Breast epithelium (tissue), 2 donors: ENCODE measurements around a stretch of chr10.

GRCh38 chr10:11086250-11086692, 68.6 kb downstream of the CELF2 start:
- PRO-cap, result no peak
- RAMPAGE, long total RNA, 2 experiments, result no peak in any of the 2 experiments

DNA sequence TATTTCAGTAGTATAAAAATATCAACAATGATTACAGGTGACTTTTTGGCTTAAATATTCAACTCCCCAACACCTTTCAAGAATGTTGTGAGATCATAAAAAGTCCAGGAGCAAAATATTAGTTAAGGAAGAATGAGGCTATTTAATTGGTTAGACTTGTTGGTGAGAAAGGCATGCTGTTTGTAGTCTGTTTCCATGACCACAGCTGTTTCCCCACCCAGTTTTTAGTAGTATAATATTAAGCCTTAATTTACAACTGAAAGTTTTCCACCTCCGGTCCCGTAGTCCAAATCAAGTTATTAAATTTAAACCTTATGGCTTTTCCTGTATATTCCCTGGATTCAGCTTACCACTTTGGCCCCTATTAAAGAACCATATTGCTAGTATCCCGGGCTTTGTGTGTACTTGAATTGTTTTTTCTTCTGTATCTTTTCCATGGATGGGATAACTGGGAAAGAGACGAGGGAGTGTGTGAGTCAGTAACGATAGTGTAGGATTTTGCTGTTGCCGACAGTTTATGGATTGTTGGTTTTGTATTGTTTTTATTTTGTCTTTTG, 133.3 kb downstream of the CELF2 start:
- PRO-cap, result no peak
- RAMPAGE, long total RNA, 2 experiments, result no peak in any of the 2 experiments

DNA sequence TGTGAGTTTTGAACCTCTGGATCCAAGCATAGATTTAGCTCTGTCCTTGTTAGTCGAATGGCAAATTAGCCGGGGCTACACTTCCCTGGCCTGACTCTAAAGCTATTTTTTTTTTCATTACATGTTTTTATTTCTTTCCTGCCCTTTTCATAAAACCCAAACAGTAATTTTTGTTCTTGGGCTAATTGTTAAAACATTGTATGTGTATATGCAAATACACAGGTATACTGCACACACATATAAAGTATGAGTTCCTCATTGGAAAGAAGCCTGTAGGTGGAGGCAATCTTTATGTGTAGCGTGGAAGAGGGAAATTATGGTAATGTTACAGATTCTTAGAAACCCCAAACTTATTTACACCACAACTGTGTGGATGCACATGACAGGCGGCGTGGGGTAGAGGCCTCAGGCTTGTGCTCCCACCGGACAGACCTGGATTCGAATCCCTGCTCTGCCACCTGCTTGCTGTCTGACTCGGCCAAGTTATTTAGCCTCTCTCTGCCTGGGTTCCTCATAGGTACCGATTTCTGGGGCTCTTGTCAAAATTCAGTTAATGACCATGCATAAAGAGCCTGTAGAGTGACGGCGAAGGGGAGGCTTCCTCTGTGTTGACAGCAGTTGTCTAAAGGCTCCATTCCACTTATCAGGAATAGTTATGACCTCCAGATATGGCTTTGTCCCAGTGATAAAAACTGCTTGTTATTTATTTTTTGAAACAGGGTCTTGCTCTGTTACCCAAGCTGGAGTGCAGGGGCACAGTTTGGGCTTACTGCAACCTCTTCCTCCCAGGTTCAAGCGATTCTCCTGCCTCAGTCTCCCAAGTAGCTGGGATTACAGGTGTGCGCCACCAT, 223.1 kb downstream of the CELF2 start:
- PRO-cap, result no peak
- RAMPAGE, long total RNA, 2 experiments, result no peak in any of the 2 experiments

DNA sequence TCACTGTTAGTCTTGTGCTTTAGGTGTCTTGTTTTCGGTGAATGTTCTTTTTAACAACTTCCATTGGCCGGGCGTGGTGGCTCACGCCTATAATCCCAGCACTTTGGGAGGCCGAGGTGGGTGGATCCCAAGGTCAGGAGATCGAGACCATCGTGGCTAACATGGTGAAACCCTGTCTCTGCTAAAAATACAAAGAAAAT, 226.5 kb downstream of the CELF2 start:
- PRO-cap, result no peak
- RAMPAGE, long total RNA, 2 experiments, result no peak in any of the 2 experiments

DNA sequence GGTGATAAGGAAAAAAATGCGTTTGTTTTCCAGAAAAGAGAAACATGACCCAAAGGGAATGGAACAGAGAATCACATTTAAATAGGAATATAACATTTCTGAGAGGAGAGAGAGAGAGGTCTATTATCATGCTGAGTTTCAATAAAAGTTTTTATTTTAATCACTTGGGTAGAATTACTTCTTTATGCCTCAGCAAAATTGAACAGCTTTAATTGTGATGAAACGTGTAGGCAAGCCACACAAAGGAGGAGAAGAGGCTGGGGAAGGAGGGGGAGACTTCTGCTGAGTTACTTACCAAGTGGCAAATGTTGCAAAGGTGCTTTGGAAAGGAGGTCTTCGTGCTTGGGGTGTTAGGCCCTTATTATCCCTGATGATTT, 251.7 kb downstream of the CELF2 start:
- PRO-cap, result no peak
- RAMPAGE, long total RNA, 2 experiments, result no peak in any of the 2 experiments

DNA sequence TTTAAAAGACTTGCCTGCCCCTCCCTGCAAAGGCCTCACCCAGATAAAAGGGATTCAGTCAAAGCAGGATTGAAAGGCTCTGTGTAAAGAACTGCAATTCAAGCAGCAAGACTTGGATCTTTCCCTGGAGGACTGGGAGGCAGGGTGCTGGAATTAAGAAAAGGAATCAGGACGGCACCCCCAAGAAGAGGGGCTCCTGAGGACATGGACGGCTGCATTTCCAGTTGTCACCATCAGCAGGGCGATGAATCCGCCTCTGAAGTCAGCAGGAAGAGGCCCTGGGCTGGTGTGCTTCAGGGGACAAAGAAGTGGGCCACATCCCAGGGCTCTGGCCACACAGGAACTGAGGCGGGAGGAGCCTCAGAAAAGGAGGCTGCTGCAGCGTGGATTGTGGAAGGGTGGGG, 209.7 kb downstream of the USP6NL start:
- PRO-cap, result no peak
- RAMPAGE, long total RNA, 2 experiments, result no peak in any of the 2 experiments

- PRO-cap, result no peak
- RAMPAGE, long total RNA, 2 experiments, result no peak in any of the 2 experiments
These were observed 198.4 kb downstream of the USP6NL start for GRCh38 chr10:11413092-11413393.

DNA sequence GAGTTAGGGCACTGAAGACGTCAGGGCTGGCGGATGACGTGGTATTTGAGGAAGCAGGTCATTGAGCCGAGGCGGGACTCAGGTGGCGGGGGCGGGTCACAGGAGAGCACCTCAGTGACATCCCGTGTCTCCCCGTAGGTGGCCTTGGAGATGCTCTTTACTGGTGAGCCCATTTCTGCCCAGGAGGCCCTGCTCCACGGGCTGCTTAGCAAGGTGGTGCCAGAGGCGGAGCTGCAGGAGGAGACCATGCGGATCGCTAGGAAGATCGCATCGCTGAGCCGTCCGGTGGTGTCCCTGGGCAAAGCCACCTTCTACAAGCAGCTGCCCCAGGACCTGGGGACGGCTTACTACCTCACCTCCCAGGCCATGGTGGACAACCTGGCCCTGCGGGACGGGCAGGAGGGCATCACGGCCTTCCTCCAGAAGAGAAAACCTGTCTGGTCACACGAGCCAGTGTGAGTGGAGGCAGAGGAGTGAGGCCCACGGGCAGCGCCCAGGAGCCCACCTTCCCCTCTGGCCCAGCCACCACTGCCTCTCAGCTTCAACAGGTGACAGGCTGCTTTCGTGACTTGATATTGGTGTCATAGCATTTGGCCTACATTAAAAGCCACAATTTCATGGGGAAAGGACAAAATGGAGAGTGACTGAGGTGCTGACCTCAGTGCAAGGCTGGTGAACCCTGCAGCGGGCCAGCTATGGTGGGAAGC, 21.1 kb downstream of the ECHDC3 start:
- PRO-cap, result no peak
- RAMPAGE, long total RNA, 2 experiments, result no peak in any of the 2 experiments

GRCh38 chr10:11869765-11870930, 47.0 kb downstream of the PROSER2 start:
- PRO-cap, result no peak
- RAMPAGE, long total RNA, 2 experiments, result no peak in any of the 2 experiments

- PRO-cap, result no peak
- RAMPAGE, long total RNA, 2 experiments, result no peak in any of the 2 experiments
These were observed 48.3 kb downstream of the PROSER2 start for GRCh38 chr10:11871473-11871845.

DNA sequence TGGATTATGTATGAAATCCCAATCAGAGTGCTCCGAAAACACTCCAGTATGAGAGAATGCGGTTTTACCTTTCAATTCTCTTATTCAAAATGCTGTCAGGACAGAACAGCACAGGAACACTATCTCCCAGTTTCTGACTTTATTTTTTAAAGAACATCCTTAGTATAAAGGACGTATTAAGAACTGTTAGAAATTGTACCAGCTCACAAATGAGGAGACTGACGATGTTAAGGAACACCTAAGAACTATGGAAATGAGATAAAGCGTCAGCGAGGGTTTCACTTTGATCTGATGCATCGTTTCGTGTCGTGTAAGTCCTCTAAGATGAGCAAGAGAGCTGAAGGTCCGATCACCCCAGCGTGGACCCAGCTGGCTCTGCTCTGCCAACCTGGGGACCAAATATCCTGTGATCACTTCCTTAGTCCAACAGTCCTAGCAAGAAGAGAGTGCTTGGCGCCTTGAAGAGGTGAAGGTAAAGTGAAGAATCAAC, 990 bp downstream of the UPF2 start:
- PRO-cap, result unidirectional peak, plus-strand start at position 322 of the sequence
- RAMPAGE, long total RNA, 2 experiments, result no peak in any of the 2 experiments

DNA sequence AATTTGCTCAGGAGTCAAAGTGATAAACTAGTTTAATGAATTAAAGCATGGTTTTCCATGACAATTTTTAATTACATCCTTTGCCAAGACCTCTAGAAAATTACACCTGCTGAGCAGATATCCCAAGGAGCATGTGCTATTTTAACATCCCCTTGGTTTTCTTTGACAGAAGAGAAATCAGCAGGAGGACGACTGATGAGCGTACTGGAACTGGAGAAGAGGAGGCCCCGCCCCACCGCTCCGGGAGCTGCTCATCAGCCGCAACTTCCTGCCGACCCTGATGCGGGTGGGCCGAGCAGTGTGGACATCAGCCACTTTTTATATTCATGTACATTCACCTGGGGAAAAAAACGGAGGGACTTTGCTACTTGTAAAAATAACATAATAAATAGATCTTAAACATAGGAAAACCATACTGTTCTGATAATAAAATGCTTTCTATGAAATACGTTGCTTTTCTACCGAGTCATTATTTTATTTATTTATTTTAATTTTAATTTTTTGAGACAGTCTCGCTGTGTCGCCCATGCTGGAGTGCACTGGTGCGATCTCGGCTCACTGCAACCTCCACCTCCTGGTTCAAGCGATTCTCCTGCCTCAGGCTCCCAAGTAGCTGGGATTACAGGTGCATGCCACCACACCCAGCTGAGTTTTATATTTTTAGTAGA, 54.3 kb downstream of the CDC123 start:
- PRO-cap, result no peak
- RAMPAGE, long total RNA, 2 experiments, result no peak in any of the 2 experiments

GRCh38 chr10:12590950-12591728, 241.8 kb downstream of the CAMK1D start:
- PRO-cap, result no peak
- RAMPAGE, long total RNA, 2 experiments, result no peak in any of the 2 experiments

DNA sequence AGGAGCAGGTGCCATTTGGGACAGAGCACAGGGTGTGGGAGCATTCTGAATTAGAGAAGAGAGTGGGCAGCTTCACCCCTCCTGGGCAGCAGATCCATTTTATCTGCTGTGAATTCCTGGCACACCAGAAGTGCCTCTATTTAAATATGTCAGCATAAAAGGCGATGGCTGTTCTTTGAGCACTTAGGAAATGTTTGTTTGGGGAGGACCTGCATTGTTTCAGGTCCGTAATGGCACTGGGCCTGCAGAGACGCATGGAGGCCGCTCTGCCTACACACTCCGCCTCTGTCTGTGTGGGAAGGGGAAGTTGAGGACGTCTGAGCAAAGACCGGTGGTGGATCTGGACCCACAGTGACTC, 253.1 kb downstream of the CAMK1D start:
- PRO-cap, result no peak
- RAMPAGE, long total RNA, 2 experiments, result no peak in any of the 2 experiments

- PRO-cap, result no peak
- RAMPAGE, long total RNA, 2 experiments, result no peak in any of the 2 experiments
These were observed 285.8 kb downstream of the CAMK1D start for GRCh38 chr10:12635075-12635597.

DNA sequence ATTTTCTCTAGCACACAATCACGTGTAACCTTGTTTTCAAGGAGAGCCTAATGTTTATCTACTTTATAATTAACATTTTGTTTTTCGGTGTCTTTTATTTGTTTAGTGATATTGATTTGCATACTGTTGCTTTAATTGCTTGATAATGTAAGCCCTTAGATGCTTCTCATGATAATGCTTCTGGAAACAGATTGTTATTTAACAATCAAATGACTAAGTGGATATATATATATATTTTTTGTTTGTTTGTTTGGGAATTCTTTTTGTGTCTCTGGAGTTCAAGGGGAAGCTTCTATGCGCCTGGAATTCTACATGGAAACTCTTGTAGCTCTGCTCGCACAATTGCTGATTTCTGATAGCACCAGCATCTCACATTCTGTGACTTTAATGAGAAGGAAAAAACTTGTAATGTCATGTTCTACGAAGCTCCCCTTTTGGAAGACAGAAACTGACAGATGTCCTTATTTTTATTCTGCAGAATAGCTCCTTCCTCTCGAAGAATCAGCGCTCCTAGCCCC, 290.3 kb downstream of the CAMK1D start:
- PRO-cap, result no peak
- RAMPAGE, long total RNA, 2 experiments, result no peak in any of the 2 experiments

DNA sequence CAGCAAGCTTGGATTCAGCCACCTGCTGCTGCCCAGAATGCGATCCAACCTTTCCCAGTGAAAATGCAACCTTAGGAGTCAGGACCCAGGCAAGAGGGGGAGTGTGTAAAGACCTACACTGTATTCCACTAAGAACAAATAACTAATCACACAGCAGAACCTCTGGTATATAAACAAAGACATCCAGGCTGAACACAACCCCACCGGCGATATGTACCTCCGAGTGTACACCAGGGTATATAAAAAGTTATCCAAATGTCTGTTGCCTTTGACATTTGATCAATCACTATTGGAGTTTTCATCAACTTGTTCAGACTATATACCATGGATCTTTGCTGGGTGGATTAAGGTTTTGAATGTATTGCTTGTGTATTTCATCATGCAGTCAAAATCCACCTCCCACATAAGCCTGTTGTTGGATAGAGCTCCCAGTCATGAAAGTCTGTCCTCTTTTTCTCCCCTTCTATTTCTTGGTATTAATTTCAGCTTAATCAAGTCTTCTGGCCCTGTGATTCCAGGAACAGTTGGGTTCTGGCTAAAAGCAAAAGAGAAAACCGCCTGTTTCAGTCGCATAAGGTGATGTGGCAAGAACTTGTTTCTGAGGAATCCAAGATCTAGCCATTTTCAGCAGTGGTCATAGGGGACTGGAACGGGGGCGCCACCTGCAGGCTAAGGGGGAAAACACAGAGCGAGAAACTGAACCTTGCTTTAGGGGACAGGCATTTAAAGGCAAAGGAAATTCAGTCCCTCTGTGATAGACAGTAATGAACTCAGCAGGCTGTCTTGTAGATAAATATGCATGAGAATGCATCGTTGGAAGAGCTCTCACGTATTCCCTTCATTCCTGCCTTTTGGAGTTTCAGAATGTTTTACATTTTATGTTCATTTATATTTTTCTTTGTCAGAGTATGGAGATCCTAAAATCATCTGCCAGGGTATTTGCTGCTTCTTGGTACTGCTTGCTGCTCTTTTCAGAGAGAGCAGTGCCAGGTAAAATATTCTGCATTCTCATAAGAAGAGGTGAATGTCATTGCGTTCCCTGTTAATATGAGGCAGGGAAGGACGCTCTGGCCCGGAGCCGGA, 290.5 kb downstream of the CCDC3 start:
- PRO-cap, result no peak
- RAMPAGE, long total RNA, 2 experiments, result no peak in any of the 2 experiments

DNA sequence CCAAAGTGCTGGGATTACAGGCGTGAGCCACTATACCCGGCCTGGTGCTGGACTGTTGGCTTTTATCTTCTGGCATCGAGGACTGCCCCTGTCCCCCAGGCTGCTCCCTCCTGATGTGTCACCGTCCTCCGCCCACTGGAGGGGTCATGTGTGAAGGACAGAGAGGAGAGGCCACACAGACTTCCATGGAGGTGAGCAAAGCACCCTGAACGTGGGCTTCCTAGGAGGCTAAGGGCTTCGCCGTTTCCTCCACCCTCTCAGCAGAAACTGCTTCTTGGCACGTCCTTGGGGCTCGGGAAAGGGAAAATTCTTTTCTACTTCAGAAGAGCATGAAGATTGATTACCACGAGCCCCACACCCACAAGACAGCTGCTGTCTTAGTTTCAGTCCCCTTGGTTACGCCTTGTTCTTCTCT, 218.3 kb downstream of the CCDC3 start:
- PRO-cap, result no peak
- RAMPAGE, long total RNA, 2 experiments, result no peak in any of the 2 experiments

DNA sequence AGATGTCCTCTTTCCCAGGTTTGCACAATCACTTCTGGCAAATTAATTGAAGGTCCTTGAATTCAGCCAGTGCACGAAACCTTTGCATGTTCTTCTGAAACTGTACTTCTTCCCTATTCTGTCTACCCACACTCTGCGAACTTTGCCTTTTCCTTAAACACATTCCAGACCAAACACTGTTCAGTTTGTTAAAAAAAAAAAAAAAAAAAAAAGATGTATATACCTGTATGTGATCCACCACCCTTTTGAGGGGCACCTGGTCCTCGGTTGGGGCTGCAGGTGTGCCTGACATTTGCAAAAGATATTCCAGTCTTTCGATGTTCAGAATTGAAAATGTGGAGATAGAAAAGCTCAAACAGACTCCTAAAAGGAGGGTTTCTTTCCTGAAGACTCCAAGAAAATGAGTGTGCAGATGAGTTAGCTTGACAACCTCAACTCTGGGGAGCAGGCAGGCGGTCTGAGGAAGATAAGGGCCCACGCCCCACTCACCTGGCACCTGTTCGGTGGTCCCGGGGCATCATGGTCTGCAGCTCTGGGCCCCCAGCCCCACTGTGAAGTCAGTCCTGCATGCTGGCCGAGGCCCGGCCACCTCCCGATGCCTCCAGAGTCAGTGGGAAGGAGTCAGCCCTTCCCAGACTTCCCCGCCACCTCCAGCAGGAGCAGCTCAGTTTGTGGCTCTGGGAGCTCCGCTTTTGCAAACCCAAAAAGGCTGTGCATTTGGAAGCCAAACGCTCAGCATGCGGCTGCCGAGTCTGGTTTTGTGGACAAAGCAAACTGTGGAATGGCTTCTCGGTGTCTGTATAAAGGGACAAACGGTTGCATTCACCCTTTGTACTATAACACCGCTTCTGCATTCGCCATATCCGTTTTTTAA, 167.5 kb downstream of the CCDC3 start:
- PRO-cap, result no peak
- RAMPAGE, long total RNA, 2 experiments, result no peak in any of the 2 experiments

DNA sequence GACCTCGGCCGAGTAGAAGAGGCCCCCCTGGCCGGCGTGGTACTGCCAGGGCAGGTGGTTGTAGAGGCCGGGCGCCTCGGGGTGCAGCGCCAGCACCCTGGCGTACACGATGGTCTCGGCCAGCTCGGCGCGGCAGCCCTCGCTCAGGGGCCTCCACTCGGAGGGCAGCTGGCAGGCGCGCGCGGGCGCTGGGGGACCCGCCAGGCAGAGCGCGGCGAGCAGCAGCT, 266 bp downstream of the CCDC3 start:
- PRO-cap, result no peak
- RAMPAGE, long total RNA, 2 experiments, result no peak in any of the 2 experiments